Foreskin keratinocyte (primary cell): ENCODE measurements around the genes PUS1 and GALNT9.

- RAMPAGE, total RNA, result no peak
Measured at GRCh38 chr12:131105689-131106540, 152.2 kb downstream of the ADGRD1 start.

- RAMPAGE, total RNA, result no peak
Measured at GRCh38 chr12:131163979-131164357, 210.3 kb downstream of the ADGRD1 start.

DNA sequence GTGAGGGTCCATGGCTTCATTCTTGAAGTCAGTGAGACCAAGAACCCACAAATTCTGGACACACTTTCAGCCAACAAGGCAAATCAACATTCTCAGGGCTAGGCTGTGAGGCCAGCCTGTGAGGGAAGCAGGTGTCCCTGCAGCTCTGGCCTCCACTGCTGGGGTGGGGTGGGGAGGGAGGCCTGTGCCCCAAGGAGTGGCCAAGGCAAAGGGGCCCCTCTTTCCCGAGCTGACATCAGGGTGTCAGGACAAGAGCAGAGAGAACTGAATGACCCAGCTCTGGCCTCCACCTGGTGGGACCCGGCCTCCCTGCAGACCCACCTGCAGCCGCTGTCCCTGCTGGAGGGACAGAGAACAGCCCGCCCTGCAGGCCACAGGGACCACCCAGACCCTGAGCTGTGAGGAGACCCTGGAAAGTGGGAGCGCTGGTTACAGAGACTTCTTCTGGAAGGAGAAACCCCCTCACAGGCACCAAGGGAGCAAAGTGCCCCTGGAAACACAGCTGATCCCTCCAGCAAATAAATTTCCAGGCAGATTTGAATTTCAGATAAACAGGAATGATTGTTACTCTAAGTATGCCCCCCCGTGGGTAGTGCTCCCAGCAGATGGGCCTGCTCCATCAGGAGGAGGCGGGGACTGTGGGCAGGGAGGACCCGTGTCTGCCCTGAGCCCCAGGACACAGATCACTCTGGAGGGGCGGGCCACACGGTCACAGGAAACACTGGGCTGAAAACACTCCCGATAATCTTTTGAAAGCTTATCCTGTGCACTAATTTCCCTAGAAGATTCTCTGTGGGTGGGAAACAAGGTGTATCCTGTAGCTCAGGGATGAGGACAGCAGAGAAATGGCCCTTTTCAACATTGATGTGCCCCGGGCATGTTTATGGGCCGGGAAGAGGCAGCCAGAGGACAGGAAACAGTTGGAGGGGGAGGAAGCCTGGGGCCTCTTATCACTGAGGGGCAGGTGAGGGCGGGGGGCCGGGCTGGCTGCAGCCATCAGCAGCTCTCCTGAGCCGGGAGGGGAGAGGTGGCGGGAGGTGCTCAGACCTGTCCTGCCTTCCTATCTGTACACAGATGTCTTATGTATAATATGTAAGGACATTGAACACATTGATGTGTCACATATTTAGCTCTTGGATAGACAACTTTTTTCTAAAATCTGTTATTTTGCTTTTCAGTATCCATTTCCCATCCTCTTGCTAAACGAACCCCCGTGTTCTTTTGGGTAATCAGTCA lies 276.0 kb downstream of the ADGRD1 start:
- RAMPAGE, total RNA, result no peak

- RAMPAGE, total RNA, result no peak
Measured at GRCh38 chr12:131604296-131605002, 106.4 kb upstream of the SFSWAP start.

DNA sequence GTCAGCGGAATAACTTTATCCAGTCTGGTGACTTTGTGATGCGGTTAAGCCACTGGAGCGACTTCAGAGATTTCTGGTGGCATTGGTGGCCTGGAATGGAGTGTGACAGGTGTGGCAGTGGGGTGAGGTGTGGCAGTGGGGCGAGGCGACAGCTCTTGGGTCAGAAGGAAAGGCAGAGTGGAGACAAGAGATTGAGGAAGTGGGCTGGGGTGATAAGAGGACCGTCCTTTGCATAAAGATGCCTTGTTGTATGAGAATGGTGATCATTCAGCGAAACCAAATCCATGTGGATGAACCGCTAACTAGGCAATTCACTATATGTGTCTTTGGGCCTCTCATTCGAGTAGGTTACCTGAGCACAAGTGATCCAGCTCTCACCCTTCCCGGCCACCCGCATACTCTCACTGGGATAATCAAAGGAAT lies 46.6 kb downstream of the SFSWAP start:
- RAMPAGE, total RNA, result no peak

DNA sequence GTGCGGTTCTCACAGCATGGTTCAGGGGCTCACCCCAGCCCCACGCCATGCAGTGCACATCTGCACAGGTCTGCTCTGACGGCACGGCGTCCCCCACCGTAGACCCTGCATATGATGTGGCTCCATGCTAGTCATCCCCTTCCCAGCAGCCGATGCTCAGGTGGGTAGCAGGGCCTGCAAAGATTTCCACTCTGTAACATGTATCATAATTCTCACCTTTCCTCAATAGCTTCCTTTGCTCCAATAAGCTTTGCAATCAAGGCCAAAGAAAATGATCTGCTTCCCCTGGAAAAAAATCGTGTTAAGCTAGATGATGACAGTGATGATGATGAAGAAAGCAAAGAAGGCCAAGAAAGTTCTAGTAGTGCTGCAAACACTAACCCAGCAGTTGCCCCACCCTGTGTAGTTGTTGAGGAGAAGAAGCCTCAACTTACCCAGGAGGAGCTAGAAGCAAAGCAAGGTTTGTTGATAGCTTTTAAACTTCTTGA lies 53.4 kb downstream of the SFSWAP start:
- RAMPAGE, total RNA, result no peak

DNA sequence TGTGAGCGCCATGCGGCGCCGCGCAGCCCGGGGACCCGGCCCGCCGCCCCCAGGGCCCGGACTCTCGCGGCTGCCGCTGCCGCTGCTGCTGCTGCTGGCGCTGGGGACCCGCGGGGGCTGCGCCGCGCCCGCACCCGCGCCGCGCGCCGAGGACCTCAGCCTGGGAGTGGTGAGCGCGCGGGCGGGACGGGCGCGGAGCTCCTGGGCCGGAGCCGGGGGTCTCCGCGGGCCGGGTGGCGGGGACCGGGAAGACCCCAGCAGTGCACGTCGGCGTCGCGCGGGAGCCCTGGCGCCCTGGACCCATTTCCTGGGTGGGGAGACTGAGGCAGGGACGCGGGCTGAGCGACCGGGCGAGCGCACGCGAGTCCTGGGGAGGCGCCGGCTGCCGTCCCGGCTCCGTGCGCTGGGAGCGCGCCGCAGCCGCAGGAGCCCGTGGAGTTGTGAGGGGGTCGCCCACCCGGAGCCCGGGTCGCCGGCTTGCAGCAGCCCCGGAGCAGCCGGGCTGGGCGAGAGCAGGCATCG lies 353 bp downstream of the MMP17 start:
- RAMPAGE, total RNA, result no peak

- RAMPAGE, total RNA, result no peak
Measured at GRCh38 chr12:131902345-131902766, 7.9 kb downstream of the ULK1 start.

DNA sequence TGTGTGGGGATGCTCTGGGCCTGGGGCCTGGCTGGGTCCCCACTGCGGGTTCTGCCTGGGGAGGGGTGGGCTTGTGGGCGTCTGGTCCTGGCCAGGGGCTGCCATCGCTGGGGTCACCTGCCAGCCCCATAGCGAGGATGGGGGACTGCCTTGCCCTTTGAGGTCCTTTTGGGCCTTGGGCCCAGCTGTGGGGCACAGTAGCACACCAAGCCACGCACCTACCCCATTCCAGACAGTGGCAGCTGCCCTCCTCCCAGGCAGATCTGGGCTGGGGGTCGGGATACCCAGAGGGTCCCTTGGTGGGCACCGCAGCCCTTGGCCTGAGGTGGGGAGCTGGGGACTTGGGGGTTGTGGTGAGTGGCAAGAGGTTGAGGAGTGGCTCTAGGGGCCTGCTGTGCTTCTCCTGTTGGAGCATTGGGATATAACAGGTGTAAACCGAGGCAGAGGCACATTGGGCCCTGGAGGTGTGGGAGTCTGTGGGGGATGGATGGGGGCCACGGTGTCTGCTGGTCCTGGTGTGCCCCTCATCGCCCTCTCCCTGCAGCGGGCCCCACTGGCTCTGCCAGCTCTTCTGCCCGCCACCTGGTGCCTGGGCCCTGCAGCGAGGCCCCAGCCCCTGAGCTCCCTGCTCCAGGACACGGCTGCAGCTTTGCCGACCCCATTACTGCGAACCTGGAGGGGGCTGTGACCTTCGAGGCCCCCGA lies 11.0 kb upstream of the PUS1 start:
- RAMPAGE, total RNA, result no peak

GRCh38 chr12:131929166-131930269 lies at the start of gene PUS1:
Gene PUS1 (plus strand): TSS chr12:131929276.
- RAMPAGE, total RNA, result start-site peak on the plus strand at chr12:131929246-131929280, 59 and 115 reads in 2 replicates

DNA sequence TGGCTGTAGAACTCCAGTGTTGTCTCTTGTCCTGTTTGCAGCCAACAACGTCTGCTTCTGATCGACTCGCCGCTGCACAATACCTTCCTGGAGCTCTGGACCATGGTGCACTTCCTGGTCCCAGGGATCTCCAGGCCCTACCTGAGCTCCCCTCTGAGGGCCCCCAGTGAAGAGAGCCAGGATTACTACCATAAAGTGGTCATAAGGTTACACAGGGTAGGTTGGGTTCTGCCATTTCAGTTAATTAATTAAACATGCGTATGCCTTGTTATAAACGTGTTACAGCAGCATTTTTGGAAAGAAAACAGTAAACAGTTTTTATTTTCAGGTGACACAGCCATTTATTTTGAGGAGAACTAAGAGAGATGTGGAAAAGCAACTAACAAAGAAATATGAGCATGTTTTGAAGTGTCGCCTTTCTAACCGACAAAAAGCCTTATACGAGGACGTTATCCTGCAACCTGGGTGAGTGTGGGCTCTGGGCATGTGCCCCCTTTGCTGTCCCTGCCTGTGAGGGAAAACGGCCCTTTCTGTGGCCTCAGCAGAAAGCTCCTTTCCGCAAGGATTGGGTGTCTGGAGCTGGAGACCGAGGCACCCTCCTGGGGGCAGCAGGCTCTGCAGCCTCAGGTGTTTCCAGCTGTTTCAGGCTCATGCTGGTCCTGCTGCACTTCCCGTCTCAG lies 63.8 kb downstream of the EP400 start:
- RAMPAGE, total RNA, result no peak

- RAMPAGE, total RNA, result no peak
Measured at GRCh38 chr12:132050922-132051484, 93.1 kb downstream of the DDX51 start.

- RAMPAGE, total RNA, result no peak
Measured at GRCh38 chr12:132061929-132062846, 81.9 kb downstream of the DDX51 start.

- RAMPAGE, total RNA, result no peak
Measured at GRCh38 chr12:132104605-132105178, 39.4 kb downstream of the DDX51 start.

- RAMPAGE, total RNA, result no peak
Measured at GRCh38 chr12:132142226-132142623, 1.9 kb downstream of the DDX51 start.

DNA sequence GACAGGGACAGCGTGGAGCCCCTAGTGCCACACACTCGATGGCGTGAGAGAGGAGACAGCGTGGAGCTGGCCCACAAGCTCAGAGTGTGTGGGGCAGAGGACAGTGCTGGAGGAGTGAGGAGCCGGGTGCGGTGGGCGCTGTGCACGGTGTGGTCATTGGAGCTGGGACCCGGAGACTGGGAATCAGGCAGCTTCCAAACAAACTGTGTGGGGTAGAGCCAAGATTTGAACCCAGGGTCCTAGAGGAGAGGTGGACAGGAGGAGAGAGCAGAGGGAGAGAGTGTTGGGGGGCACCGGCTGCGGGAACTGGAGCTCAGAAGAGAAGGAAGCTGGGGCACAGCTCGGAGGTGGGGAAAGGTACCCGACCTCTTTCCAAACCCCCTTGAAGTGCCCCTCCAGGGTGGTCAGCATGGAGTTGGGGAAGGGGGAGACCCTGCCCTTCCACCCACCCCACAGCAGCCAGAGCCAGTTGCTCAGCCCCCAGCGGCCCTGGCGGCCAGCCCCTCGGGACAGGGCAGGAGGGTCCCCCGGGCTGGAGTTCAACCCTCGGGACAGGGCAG lies 91.0 kb downstream of the NOC4L start:
- RAMPAGE, total RNA, result no peak

DNA sequence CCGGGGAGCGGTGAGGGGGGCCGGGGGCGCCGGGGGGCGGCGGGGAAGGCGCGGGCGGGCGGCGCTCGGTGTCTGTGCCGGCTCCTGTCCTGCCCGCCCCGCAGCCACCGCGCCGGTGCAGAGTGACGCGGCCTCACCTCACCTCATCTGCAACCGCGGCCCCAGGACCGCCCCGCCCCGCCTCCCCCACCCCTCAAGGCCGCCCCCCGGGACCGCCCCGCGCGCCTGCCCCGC lies at the start of gene GALNT9:
TSS of gene GALNT9 (minus strand) at position 127 of the 234 bp plus-strand sequence.
- RAMPAGE, total RNA, result no peak

DNA sequence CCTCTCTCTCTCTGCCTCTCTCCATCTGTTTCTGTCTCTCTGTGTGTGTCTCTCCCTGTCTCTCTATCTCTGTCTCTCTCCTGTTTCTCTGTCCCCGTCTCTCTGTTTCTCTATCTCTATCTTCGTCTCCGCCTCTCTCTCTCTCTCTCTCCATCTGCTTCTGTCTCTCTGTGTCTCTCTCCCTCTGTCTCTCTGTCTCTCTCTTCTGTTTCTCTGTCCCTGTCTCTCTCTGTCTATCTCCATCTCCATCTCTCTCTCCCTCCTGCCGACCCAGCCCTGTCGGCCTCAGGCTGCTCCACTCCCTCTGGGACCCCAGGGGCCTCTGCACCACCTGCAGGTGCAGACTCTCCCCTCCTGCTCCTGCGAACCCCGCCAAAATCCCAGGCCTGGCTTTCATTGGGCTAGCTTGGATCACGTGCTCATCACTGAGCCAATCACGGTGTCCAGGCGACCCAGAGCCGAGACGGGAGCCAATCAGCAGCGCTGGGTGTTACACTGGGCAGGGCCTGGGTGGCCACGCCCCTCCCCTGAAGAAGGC lies 66.9 kb upstream of the FBRSL1 start:
- RAMPAGE, total RNA, result no peak

DNA sequence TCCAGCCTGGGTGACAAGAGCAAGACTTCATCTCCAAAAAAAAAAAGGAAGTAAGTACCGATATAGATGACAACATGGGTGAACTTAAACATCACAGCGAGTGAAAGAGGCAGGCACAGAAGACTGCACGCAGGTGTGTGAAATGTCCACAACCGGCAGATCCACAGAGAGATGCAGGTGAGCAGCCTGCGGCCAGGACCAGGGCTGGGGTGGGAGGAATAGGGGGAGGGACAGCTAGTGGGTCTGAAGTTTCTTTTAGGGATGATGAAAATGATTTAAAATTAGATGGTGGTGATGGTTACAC lies 22.0 kb upstream of the FBRSL1 start:
- RAMPAGE, total RNA, result no peak

DNA sequence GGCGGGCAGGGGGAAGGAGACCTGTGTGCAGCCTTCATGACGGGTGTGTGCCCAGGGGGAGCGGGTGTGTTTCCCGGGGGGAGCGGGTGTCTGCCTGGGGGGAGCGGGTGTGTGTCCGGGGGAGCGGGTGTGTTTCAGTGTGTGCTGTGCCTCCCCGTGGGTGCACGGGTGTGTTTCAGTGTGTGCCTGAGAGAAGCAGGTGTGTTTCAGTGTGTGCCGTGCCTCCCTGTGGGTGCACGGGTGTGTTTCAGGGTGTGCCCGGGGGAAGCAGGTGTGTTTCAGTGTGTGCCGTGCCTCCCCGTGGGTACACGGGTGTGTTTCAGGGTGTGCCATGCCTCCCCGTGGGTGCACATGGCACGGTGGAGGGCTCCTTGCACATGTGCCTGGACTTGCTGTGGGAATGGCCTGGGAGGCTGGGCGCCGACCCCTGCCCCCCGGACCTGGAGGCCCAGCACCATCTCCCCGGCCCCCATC lies 38.6 kb downstream of the FBRSL1 start:
- RAMPAGE, total RNA, result no peak